Mesangial cell (primary cell): ENCODE results near the genes SLC10A2 and EFNB2.

DNA sequence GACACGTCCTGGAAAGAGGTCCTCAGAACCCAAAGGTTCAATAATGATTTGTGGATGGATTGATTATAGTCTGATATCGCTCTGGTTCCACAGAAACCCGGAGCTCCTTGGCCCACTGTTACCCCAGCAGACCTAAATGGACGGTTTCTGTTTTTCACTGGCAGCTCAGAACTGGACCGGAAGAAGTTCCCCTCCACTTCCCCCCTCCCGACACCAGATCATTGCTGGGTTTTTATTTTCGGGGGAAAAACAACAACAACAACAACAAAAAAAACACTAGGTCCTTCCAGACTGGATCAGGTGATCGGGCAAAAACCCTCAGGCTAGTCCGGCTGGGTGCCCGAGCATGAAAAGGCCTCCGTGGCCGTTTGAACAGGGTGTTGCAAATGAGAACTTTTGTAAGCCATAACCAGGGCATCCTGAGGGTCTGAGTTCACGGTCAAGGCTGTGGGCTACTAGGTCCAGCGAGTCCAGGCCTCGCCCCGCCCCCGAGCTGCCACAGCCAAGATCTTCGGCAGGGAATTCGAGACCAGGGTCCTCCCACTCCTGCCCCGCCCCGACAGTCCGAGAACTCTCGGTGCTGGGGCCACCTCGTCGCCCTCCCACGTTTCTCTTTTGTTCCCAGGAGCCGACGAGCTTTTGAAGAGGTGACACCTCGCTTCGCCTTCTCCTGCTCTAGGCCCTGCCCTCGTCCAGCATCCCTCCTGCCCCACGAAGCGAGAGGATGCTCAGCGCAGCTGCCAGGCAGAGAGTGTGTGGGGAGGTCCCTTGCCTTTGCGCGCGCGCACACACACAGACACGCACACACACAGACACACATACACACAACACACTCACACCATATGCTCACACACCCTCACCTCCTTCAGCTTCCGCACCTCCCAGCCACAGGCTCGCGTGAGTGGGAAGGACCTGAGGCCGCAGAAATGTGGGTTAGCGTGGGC lies 8.7 kb downstream of the ZIC2 start:
- RAMPAGE, long total RNA, result no peak

- RAMPAGE, long total RNA, result no peak
Observed at GRCh38 chr13:100515371-100515972, 73.1 kb downstream of the GGACT start.

DNA sequence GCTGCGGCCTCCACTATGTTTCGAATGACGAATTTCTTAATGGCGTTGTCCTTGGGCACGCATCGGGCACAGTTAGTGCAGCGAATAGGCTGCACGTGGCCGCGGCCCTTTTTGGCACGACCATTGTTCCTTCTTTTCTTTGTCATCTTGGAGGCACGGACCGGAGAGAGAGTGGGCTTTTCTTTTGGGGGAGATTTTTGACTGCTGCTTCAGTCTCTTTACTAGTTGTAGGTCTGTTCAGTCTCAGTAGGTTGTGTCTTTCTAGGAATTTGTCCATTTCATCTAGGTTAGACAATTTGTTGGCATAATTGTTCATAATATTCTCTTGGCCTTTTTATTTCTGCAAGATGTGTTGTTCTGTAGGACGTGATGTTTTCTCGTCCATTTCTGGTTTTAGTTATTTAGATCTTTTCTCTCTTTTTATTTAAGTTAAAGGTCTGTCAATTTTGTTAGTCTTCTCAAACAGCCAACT lies 48.5 kb downstream of the GGACT start:
- RAMPAGE, long total RNA, result no peak

DNA sequence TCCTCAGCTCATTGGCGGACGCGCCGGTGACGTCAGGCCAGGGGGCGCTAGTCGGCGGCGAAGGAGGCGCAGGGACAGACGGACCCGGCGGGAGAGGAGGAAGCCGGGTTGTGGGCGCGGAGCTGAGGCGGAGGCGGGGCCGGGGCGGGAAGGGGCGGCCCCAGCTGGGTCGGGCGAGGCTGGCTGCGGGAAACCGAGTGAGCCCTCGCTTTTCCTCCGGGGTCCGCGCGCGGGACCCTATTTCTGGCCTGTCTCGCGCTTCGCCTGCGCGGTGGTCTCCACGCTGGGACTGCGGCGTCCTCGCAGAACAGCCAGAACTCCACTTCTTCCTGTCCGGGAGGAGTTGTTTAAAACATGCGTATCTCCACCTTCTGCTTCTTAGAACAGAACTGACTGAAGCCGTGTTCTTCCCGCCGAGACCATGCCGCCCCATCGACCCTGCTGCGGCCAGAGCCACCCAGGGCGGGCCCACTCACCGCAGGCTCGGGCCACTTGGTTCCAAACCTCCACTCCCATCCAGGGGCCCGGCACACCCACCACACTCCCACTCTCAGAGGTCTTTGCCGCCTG lies 474 bp upstream of the TMTC4 start:
- RAMPAGE, long total RNA, result no peak

- RAMPAGE, long total RNA, result no peak
Observed at GRCh38 chr13:101429709-101430138, 13.4 kb upstream of the NALCN start.

DNA sequence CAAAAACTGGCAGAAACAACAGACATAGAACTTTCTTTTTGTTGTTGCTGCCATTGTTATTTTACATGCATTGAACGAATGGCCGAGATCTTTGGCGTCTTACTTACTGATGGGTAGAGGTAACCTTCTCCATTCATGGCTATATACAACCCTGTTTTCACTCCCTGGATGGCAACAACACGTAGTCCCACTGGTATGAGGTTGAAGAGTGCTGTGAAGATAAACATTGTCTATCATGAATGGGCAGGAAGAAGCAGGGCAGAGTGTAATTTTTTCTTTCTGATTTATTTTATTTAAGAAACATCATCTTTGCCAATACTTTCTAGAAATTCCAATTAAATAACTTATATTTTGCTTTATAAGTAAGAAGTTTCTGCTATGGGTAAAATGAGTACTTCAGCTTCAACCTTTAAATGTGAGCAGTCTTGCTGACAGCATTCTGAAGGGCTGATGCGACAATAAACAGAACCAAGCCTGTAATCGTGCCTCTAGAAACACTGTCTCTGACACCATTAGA lies 48.1 kb downstream of the FGF14 start:
- RAMPAGE, long total RNA, result no peak

DNA sequence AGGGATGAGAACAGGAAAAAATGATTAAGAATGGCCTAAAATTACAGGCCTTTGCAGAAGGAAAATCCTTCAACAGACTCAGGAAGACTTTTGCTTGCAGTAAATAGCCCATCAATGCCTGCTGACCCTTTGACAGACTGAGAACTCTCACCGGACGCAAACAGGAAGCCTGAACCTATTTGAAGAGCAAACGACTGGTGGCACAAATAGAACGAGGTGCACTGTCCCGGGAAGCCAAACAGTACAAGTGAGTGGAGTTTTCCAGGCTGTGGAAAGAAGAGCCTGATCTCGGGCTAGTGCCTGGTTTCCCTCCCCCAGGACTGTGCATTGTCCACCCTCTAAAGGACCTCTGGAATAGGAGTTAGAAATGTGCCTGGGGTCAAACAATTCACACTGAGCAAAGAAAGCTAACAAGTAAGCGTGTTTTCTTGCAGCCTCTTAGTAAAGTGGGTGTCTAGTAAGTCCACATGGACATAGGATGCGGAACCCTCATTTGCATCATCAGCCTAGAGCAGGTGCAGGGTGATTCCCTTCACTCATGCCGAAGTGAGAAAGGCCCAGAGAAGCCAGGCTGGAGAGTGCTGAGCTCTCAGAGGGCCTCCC lies 319.7 kb upstream of the FGF14 start:
- RAMPAGE, long total RNA, result no peak

DNA sequence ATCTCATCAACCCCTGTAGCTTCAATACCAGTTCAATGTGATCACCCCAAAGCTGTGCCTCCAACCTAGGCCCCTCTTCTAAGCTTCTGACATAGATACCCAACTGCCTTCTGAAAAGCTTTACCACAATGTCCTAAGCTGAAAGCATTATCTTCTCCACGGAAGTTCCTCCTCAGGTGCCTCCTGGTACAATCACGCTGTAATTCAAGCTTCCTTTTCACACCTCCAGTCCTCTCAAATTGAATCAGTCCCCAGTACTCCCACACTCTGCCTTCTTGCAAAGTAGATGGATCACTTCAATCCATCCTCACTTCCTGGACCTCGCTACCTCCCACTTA lies 243.5 kb upstream of the TPP2 start:
- RAMPAGE, long total RNA, result no peak

GRCh38 chr13:102401214-102401797 lies 195.5 kb upstream of the TPP2 start:
- RAMPAGE, long total RNA, result no peak

- RAMPAGE, long total RNA, result no peak
Observed at GRCh38 chr13:102584330-102585049, 12.3 kb upstream of the TPP2 start.

- RAMPAGE, long total RNA, result no peak
Observed at GRCh38 chr13:102597335-102598117, 740 bp downstream of the TPP2 start.

GRCh38 chr13:102770227-102771063 lies 3.1 kb downstream of the TEX30 start:
- RAMPAGE, long total RNA, result no peak

DNA sequence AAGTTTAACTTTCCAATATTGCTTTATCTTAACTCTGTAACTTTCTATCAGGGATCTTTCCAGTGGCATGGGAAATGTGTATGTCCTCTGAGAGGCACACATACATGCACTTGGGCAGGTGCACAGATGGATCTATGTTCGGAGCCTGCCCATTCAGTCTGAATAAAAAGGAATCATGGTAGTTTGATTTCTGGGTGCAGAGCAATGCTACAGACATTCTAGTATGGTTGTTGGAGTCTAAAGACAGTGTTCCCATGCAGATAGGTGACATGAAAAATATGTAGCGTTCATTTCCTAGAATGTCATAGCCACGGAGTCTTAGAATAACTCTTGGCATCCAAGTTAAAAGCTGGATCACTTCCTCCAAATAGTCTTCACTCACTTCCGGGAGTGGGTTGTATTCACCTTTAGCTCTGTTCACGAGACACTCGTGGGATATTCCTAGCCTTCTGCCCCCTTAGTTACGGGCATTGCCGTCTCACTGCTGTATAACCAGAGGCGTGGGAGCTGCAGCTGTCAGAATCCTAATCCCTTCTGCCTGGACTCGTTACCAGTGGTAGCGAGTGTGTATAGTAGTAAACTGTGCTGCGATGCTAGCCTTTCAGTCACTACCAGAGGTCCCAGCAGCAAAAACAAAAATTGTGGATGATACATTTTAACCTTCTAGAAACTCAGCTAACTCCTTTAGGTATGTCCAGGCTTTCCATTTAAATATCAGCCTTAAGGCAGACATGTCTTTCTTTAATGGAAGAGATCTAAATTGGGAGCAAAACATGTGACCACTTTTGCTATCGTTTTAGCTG lies 33.9 kb downstream of the ERCC5 start:
- RAMPAGE, long total RNA, result no peak

DNA sequence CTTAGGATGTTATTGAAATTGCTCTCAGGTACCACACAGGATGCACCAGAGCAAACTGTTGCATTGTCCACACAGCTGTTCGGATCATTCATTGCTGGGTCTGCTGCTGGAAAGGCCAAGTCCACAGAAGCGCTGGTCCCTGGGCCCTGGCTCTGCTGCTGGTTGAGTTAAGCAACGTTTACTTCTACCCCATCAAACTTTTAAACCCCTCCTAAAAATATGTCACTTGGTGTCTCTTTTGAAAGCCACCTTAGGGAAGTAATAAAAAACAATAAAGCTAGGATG lies at the start of gene SLC10A2:
SLC10A2 (minus strand) TSS at position 260 of the 285 bp plus-strand sequence.
- RAMPAGE, long total RNA, result no peak

GRCh38 chr13:106213297-106214108 lies 322.0 kb downstream of the EFNB2 start:
- RAMPAGE, long total RNA, result no peak

GRCh38 chr13:106347999-106348386 lies 187.5 kb downstream of the EFNB2 start:
- RAMPAGE, long total RNA, result no peak

DNA sequence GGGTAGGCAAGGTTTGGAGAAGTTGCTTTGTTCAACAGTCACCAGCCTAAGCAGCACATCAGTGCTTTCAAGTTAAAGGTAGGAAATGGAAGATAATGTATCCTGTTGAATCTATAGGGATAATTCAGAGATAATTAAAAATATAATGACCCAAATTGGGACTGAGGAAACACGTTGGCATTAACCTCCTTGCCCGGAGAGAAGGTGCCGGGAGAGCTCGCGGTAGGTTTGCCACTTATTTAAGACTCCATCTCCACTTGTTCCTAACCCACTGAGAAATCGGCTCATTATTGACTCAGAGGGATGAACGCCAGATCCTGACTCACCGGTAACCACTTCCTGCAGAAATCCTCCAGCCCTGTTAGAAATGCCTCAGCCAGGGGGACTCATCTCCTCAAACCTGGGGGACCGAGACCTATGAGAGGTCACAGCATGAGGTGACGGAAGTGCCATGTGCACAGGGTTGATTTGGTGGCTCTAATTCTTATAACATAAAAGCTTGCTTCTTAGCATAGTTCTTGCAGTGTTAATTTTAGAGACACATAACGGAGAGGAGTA lies 159.2 kb downstream of the EFNB2 start:
- RAMPAGE, long total RNA, result start-site peak on the plus strand centred at position 385 of the sequence, 26 bp wide, 40 reads

- RAMPAGE, long total RNA, result no peak
Observed at GRCh38 chr13:106507877-106508376, 27.5 kb downstream of the EFNB2 start.

DNA sequence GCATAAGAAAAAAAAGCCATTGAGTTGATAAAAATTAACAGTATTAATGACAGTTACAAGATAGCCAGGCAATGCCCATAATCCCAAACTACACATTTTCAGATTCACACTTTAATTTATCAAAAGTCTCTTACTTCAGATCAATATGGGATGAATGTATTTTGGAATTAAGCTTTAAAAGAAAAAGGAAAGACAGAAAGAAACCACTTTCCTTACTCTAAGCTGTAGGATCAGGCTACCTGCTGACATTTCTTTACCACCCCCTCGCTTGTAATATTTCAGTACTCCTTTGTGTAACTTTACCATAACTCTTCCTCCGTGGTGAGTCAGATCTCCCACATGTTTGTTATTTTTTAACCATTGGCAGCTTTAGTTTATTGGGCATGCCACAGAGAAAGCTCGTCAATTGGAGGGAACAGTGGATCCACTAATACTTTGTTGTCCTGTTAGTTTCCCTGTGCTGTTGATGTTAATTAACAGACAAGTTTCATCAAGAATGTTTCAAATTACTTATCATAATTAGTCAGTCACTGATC lies 22.6 kb downstream of the EFNB2 start:
- RAMPAGE, long total RNA, result no peak

DNA sequence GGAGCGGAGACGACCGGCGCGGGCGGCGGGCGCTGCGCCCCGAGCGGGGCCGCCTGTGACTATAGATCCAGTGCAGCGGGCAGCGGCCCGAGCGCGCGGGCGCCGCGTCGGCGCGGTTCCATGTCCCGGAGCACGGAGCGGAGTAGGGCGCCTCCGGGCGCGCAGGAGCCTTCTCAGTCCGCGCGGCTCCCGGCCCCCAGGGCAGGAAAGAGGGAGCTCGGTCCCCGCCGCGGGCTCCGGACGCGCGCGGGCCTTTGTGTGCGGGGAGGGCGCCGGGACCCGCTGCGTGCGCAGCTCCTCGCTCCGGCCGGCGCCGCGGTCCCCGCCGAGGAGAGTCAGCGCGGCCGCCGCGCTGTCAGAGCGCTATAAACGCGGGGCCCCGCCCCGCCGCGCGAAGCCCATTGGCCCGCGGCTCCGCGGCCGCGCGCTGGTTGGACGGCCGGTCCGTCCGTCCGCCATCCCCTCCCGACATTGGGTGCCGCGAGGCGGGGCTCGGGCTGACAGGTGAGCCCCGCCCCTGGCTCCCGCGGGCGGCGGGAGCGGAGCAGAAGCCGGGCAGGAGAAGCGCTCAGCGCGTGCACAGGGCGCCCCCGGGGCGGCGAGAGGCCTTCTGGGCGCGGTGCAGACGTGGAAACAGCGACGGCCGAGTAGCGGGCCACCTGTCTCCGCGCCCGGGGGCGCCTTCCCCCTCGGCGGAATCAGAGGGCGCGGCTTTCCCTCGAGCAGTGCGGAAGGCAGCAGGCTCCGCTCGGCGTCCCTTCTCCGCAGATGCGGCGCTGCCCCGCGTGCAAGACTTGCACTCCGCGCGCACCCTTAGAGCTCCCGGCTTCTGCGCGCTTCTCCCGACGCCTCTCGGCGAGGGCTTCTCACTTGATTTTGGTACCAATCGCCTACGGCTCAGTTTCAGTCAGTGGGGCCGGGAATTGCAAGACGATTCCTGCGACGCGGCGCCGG lies at the start of gene EFNB2:
EFNB2 (minus strand) TSS at position 340 of the 954 bp plus-strand sequence.
- RAMPAGE, long total RNA, result no peak